Vein endothelial cell (primary cell): ENCODE measurements around a stretch of chr4.

DNA sequence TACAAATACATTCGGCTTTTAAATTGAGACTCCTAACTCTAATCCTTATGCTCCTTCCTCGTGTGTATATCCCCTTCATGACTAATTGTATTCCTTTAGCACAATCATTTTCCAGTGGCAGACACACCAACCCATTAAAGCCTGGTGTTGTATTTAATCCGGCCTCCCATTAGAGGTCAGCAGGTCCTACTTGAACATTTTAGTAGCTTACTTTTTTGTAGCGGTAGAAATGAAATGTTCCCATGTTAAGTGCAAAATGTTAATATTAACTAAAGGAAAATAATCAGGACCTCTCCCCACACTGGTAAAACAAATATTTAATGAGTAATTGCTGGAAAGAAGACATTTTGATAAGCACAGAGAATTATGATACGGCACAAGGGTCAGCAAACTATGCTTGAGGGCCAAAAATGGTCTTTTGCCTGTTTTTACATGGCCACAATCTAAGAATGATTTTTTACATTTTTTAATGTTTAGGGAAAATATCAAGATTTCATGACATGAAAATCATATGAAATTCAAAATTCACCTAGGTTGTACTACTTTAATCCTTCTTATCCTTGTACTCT lies 3.5 kb downstream of the RAB33B start:
- CAGE, long polyA plus RNA = no peak

DNA sequence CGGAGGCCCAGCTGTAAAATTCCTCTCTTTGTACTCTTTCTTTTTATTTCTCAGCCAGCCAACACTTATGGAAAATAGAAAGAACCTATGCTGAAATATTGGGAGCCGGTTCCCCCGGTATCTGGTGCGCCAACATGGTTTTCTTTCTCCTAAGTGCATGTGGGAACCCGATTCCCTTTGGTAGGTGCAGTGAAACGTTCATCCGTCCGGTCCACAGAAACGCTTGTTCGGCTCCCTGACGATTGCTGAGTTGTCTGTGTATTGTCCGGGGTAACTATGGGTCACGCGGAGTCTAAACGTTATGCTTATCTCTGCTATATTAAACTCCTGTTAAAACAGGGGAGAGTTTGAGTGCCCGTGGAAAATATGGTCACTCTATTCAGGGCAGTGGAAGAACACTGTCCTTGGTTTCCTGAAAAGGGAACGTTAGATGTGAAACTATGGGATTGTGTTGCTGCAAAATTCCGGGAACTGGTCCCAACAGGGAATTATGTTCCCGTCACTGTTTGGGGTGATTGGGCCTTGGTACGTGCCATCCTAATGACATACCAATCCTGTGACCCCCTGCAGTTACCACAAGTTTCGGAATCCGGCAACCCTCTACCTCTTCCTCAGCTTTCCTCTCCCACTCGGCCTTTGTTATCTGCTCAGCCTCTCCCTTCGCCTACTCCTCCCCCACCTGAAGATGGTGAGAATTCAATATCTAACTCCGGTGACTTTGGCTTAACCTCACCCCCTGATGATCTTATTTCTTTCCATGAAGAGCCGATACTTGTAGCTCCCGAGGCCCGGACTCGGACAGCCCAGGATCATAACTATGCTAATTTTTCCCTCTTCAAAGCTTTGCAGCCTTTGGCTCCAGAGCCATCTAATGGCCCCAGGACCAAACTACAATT lies 32.3 kb upstream of the MGST2 start:
- CAGE, long polyA plus RNA = no peak

GRCh38 chr4:139762434-139763180 lies 97.0 kb downstream of the MGST2 start:
- CAGE, long polyA plus RNA = no peak

GRCh38 chr4:139814283-139814841 lies 148.7 kb downstream of the MGST2 start:
- CAGE, long polyA plus RNA = no peak

GRCh38 chr4:139890145-139891279 lies 224.9 kb downstream of the MGST2 start:
- CAGE, long polyA plus RNA = no peak

GRCh38 chr4:139919507-139920117 lies 234.4 kb downstream of the MAML3 start:
- CAGE, long polyA plus RNA = no peak

GRCh38 chr4:139920903-139921381 lies 233.0 kb downstream of the MAML3 start:
- CAGE, long polyA plus RNA = no peak

- CAGE, long polyA plus RNA = no peak
Observed at GRCh38 chr4:140019283-140019925, 134.6 kb downstream of the MAML3 start.

GRCh38 chr4:140028499-140029417 lies 125.2 kb downstream of the MAML3 start:
- CAGE, long polyA plus RNA = no peak

DNA sequence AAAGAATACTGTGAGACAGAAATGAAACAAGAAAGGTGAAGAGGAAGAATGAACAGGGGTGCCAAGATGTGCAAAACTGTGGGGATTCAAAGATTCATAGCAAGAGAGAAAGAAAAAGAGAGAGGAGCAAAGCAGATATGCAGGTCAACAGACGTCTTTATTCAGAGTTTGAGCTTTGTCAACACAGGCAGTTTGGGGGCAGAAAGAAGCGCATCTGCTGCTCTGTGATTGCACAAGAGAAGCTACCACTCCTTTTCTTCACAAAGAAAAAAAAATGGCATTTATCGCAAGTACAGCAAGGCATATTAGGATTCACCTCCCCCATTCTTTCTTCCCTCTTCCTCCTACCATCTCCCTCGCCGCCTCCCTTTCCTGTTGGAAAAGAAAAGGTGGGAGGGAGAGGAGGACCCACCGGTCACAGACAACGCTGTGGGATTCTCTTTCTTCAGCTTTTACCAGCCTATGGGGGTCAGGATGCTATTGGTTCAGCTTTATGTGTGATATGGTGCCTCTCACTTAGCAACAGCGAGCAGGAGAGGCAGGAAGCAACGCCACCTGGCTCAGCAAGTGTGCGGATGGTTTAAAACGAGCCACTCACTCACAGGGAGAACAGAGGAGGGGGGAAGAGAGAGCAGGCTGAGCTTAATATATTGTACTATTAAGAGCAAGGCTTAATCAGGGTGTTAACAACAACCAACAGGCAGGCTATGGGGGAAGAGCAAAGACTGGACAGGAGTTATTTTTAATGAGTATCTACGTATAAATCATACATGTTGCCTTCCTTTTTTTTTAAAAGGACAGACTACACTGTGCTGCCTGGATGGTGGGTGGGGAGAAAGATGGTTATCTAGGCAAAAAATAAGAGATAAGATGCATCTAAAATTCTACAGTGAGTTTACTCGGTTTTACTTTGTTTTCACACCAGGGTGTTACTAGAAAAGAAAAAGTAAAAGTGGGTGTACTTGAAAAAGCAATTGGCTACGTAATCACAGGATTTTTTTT lies 104.8 kb downstream of the MAML3 start:
- CAGE, long polyA plus RNA = no peak

- CAGE, long polyA plus RNA = no peak
Observed at GRCh38 chr4:140057791-140058267, 96.2 kb downstream of the MAML3 start.

DNA sequence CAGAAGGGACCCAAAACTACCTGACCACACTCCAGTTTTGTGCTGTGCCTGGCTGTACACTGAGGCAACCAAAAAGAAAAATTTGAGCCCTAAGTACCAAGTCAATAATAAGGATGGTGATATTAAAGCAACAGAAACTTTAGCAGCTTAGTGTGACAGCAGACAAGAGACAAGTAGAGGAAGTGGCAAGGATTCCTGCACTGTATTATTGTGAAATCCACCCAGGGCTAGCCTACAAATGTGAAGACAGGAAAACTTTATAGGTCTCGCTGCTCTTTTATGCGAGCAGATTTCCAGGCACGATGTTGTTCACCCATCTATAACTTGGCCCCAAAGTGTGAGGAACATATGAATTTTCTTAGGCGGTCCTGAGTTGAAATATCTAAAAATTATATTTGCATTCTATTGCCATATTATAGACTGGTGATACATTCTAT lies 61.2 kb downstream of the MAML3 start:
- CAGE, long polyA plus RNA = no peak

DNA sequence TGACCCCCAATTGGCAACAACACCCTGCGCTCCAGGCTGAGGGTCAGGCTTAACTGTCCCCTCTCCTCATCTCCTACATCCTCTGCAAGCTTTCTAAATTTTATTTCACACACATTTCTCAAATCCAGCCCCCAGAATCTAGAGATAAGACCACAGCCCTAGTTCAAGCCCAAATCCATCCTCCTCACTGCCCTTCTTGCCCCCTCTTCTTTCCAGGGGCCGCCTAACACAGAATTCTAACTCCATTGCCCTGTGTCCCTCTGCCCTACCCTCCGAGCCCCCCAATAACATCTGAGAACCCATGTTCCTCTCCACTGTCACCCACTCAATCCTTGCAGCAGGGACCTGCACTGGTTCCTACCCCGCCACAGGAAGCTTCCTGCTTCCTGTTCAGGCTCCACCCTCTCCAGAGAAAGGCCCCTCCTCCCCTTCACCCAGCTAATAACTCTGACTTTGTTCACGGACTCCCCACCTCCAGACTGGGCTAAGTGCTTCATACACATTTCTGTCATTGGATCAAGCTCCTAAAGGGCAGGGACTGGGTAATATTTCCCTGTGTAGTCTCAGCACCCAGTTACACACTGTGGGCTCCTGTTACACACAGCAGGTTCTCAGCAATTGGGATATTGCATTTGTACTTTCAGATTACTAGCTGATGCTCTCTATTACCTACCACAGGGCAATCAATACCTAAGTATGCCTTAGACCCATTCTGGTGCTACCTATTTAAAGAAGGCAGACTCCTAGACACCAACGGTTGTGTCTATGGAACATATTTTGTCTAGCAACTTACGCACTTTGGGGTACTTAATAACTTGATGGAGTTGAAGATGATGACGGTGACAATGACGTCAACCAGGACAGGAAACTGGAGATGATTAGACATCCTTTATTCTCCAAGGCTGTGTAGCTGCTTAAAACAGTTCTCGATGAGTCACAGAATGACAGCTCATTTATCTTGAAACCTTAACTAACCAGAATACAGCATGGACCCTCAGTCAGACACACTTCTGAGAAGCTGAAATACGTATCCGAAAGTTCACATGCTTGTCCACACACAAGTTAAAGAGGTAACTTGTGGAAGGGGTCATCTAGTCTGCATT lies 58.2 kb downstream of the MAML3 start:
- CAGE, long polyA plus RNA = no peak

DNA sequence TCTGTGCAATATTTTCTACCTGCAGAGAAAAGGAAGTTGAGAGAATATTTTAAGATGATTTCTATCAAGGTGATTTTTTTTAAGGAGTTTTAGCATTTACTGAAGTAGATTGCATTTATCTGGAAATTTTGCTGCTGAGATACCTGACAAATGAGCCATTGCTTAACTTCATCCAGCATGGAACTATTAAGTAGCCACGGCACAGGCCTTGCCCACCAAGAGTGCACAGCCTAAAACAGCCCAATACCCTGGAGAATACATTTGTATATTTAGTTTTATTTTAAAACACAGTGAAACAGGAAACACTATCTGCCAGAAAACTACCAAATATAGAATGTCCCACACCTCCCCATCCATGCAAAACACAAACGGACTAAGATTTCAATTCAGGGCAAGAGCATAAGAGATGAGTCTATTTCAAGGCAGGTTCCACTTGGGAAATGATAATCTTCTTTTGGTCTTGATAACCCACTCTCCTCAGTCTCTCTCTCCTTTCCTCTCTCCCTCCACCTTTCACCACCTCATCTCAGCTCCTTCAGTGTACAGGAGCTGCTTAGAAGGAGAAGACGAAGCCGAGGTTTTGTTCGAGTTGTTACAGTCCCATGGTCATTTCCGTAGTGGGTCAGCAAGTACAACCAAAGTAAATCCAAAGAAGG lies 57.0 kb downstream of the MAML3 start:
- CAGE, long polyA plus RNA = no peak

GRCh38 chr4:140124107-140124580 lies 29.8 kb downstream of the MAML3 start:
- CAGE, long polyA plus RNA = no peak

- CAGE, long polyA plus RNA = no peak
Observed at GRCh38 chr4:140126201-140127665, 27.3 kb downstream of the MAML3 start.

- CAGE, long polyA plus RNA = no peak
Observed at GRCh38 chr4:140150644-140151431, 3.1 kb downstream of the MAML3 start.

DNA sequence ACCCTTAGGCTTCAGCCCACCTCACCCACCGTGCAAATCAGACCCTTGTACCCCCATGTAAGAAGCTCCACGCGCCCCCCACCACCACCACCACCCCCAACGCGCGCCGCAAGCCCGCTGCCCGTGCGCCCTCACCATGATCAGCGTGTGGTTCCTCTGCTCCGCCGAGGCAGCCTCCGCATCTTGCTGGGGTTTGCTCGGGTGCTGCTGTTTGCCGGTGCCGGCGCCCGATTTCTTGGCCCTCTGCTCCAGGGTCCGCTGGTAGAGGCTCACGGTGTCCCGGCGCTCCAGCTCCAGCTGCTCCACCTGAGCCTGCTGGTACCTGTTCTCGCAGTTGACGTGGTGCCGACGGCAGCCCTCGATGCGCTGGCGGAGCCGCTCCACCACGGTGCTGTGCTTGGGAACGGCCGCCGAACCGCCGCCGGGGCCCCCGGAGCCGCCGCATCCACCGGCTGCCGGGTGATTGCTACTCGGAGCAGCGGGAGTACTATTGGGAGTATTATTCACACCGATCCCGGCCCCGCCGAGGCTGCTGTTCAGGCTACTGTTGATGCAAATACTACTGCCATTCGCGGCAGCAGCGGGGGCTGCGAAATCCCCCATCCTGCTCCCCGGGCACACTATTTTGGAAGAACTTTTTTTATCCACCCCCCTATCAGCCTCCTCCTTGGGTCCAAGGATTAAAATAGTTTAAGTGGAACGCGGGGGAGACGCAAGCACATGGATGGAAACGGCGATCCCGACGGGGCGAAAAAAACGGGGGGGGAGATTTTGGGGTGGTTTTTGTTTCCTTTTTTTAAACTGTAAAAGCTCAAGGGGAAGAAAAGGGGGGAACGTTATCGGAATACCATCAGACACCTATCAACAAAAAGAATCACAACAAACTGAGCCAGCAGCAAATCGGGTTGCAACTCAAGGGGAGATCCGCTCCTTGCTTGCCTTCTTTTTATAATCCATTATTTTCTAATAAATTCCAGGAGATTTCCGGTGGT lies 963 bp downstream of the MAML3 start:
- CAGE, long polyA plus RNA = no peak

DNA sequence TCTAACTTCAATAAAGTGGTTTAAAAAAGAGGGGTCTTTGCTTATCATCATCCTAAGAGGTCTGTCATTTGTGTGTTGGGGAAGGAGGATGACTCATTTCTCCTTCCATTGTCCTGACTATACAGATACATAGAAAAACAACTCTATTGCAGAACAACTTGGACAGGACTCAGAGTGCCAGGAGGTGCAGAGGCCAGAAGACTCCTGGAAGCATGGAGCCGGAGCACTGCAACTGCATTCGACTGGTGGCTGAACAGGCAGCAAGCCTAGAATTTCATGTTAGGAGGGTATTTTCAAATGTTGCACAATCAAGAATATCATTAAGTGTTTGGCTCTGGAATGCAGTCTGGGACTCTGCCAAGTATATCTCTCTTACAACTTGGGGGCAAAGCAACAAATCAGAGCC lies 35.0 kb upstream of the MAML3 start:
- CAGE, long polyA plus RNA = no peak

DNA sequence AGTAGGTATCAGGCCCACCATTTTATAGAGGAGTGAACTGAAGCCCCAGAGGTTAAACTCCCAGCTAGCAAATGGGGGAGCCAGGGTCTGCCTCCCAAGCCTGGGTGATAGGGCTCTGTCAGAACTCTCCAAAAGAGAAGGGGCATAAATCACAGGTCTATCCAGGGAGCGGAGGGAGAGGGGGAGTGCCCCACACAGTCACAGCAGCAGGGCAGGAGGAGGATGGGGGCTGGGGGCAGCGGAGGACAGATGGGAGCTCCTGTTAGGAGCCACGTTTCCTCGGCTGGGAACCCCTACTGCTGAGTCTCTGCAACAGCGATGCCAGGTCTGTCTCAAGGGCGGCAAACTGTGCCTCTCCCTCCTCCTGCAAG lies 98.0 kb upstream of the MAML3 start:
- CAGE, long polyA plus RNA = no peak